Measurements from ENCODE around the genes GBX1 and ABCF2.

GRCh38 chr7:151088094-151088364 is 1.8 kb downstream of the AGAP3 start:
- PRO-cap = no peak

- PRO-cap = no peak
These were observed 27.3 kb downstream of the AGAP3 start for GRCh38 chr7:151113260-151114273.

GRCh38 chr7:151125146-151125758 is 39.0 kb downstream of the AGAP3 start:
- PRO-cap = no peak

GRCh38 chr7:151167461-151168372 is at the start of gene GBX1:
Gene GBX1 (minus strand): TSS chr7:151167694.
- PRO-cap = no peak

DNA sequence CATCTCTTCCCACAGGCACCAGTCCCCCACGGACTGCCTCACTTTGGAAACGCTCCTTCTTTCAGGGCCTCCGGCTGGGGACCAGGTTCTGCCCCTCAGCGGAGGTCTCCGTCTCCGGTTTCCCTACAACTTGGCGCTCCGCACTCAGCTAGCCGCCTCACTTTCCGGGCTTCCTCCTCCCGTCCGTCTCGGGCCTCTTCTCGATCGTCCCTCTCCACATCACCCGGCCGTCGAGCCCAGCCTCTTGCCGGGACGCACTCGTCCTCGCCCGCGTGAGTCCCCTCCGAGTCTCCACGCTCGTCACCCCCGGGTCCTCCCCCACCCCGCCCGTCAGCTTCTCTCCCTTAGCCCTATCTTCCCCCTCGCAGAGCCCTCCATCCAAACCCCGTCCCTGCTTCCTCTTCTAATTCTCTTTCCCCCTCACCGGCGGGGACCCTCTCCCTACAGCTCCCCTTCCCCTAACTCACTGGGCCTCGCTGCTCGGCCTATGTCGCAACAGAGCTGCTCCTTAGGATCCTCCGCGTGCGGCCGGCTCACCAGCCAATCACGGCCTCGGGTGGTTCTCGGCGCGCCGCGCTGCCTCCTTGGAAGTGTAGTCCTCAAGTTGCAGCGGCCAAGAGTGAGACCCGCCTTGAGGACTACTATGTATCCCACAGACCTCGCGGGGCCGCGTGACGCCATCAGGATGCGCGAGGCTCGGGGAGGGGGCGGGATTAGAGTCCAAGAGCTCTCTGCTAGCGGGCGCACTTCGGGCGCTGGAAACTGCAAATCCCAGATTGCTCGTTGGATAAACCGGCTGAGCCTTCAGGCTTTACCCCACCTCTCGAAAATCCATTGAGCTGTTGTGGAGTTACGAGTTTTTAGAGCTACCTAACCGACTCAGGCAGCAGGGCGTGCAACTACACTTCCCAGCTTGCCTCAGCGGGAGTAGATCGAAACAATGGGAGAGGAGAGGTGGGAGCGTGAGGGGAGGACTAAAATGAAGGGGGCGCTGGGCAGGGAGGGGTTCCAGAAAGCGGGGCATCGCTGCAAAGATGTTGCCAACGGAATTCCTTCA is at the start of gene ABCF2:
ABCF2 (minus strand) TSS at position 510 of the 1,057 bp plus-strand sequence.
- PRO-cap = bidirectional peak, plus-strand start at position 746 of the sequence, minus-strand start at position 530 of the sequence

- PRO-cap = no peak
These were observed 744 bp upstream of the ABCF2 start for GRCh38 chr7:151227753-151228145.

- PRO-cap = no peak
These were observed 5.5 kb downstream of the CHPF2 start for GRCh38 chr7:151237495-151238519.

DNA sequence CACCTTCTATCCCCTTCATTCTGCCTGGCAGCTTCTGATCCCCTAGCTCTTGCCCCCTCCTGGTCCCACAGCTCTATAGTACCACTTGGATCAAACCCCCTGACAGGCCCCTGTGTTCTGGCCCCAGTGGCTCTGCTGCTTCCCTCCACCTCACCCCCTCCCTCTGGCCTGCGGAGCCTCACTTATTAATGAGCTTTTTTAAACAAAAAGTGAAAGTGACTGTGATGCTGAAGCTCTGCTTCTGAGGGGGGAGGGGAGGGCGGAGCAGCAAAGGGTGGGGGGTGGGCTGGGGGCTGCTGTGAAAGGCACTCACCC is 5.2 kb downstream of the SMARCD3 start:
- PRO-cap = no peak

- PRO-cap = unidirectional peak, plus-strand start at chr7:151251579
These were observed 2.6 kb upstream of the SMARCD3 start for GRCh38 chr7:151251038-151251621.

GRCh38 chr7:151339969-151340575 is 1.5 kb upstream of the NUB1 start:
- PRO-cap = no peak

DNA sequence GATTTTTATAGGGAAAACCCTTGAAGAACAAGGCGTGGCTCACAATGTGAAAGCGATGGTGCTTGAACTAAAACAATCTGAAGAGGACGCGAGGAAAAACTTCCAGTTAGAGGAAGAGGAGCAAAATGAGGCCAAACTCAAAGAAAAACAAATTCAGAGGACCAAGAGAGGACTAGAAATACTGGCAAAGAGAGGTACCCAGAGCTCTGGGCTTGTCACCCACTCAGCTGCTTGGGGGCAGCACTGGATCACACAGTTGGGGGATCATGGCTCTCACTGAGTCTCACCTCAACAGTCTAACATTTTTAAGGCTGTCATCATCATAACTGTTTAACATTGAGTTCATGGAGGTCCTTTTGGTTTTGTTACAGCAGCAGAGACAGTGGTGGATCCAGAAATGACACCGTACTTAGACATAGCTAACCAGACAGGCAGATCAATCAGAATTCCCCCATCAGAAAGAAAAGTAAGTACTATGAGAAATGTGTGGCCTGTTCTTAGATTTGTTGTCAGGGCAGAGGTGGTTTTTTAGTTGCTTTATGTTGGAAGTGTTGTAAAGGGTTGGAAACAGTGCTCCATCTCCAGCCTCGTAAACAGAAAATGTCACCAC is 14.2 kb downstream of the NUB1 start:
- PRO-cap = no peak

- PRO-cap = no peak
These were observed 27.8 kb downstream of the WDR86 start for GRCh38 chr7:151382078-151382494.

DNA sequence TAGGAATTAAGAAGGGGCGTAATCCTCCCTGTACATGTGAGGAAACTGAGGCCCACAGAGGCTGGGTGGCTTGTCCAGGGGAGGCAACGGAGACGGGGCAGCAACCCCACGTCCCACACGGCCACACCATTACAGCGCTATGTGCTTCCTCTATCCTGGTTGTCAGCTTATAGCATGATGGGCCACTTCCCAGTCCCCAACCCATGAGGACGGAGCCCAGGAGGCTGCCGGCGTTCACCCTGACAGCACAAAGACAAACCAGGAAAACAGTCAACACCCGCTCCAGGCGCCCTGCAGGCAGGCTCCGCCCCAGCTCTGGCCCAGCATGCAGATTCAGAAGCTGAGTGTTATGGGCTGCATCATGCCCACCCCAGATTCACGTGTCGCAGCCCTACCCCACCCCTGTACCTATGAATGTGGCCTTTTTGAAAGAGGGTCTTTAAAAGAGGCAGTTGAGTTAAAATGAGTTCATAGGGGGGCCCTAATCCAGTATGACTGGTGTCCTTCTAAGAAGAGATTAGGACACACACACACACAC is 14.8 kb downstream of the WDR86 start:
- PRO-cap = no peak

DNA sequence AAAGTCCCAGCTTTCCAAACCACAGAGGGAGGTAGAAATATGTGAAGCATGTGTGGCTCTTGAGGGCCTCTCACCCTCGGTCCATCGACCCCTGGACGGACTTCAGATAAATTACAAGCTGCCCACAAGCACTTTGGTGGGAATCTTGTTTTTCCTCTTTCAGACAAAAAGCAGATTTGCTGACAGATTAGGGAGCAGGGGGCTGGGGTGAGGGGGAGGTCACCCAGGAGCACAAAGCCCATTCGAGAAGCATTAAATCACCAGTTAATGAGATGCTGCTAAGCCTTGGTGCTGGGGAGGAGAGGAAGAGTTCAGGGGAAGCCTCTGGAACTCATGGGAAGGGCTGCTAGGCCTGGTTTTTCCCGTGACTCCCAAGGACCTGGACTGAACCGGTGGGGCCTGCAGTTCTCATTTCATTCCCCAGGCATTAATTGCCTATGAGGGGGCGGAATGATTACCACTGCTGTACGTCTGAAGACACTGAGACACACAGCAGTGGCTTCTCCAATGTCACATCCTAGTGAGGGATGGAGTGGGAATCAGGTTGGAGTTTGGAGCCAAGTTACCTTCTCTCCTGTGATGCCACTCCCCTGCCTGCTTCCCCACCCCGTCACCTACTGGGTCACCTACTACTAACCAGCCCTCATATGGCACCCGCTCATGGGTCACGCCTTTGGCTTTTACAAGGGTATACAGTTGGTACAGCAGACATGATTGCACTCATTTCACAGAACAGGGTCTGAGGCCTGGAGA is 11.1 kb downstream of the CRYGN start:
- PRO-cap = no peak

GRCh38 chr7:151448120-151448924 is 8.4 kb upstream of the CRYGN start:
- PRO-cap = bidirectional peak, plus-strand start at chr7:151448564, minus-strand start at chr7:151448332; unidirectional peak, minus-strand start at chr7:151448795

DNA sequence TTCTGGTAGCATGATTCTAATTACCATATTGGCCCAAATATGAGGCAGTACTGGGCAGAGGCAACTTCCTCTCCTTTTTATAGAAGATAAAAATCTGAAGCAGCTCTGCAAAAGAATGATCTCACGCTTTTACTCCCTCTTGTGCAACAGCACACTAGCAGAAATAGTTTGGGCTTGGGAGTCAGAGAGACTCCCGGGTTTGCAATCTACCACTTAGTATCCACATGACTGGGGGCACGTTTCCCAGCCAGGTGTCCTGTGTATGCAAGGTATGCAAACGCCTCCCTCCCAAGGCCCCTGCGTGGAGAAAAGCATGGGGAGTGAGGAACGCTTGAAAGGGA is 47.2 kb upstream of the RHEB start:
- PRO-cap = no peak

GRCh38 chr7:151608049-151608339 is 88.3 kb upstream of the RHEB start:
- PRO-cap = no peak

- PRO-cap = no peak
These were observed 132.5 kb upstream of the RHEB start for GRCh38 chr7:151652125-151652707.

- PRO-cap = no peak
These were observed 155.8 kb downstream of the PRKAG2 start for GRCh38 chr7:151720925-151721646.

DNA sequence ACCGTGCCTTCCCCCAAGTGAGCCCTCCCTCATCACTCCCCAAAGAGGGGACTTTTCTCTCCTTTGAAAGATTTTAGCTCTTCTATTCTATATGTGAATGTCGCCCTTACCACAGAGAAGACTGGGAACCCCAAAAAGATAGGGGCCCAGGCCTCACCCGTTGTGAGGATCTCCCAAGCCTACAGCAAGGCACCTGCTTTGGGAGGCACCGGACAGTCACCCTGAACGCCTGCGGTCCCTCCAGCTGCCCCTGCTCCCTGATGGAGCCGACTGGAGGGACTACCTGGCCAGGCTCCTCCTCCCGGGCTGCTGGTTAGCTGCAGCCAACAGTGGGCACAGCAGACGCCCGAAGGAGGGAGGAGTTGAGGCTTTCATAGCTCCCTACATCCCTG is 137.0 kb downstream of the PRKAG2 start:
- PRO-cap = no peak